ENCODE results near the gene IFNG.

DNA sequence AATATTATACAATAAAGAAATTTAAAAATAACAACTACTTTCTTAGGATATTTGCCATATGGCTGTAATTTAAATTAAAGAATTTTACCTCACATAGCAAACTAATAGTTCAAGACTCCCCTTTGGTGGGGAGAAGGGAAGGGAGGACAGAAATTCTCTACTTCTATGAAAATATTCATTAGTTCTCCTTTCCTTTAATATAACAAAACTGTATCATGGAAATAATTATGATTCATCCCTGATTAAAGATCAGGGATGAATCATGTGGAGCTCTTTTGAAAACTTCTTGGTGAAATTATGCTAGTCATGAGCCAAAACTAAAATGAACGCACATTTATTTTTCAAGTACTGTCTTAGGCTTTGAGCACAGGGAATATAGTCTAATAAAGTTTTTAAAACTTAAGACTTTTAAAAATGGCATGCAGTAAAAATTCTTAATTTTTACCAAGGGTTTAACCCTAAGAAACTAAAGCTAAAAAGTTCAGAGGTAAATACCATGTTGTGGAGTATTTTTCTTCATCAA is 17.1 kb downstream of the TMBIM4 start:
- RRBS, result no CpG with 5 or more reads among the region's 1 CpG

DNA sequence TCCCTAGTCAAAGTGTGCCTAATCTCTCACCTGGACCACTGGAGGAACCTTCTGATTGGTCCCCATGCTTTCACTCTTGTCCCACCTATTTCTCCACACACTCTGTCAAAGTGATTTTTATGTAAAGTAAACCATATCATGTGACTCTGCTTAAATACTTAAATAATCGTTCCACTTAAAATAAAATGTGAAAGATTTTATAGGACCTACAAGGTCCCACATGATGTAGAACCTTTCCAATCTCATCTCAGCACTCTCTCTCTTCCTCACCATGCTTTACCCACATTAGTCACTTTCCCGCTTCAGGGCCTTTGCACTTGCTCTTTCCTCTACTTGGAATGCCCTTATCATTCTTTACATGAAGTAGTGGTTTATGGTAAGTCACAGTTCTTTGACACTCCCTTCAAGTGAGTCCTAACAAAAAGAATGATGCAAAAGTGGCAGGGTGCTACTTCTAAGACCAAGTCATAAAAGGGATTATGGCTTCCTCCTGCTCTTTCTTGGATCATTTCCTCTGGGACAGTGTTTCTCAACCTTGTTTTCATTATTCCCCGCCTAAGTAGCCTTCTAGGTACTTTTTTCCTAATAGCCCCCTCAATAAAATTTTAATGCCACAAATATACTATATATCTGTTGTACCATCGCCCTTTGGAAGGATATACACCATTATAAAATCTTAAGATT is 13.2 kb downstream of the TMBIM4 start:
- RRBS, result no CpG with 5 or more reads among the region's 4 CpGs

GRCh38 chr12:66235091-66235933 is 46.3 kb downstream of the IRAK3 start:
- RRBS, result 3% methylated on average over 4 of the region's 70 CpGs

DNA sequence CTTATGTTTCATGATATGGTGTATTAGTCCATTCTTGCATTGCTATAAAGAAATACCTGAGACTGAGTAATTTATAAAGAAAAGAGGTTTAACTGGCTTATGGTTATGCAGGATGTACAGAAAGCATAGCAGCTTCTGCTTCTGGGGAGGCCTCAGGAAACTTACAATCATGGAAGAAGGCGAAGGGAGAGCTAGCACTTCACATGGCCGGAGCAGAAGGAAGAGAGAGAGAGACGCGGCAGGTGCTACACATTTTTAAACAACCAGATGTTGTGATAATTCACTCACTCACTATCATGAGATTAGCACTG is 195.5 kb upstream of the GRIP1 start:
- RRBS, result no CpG with 5 or more reads among the region's 4 CpGs

DNA sequence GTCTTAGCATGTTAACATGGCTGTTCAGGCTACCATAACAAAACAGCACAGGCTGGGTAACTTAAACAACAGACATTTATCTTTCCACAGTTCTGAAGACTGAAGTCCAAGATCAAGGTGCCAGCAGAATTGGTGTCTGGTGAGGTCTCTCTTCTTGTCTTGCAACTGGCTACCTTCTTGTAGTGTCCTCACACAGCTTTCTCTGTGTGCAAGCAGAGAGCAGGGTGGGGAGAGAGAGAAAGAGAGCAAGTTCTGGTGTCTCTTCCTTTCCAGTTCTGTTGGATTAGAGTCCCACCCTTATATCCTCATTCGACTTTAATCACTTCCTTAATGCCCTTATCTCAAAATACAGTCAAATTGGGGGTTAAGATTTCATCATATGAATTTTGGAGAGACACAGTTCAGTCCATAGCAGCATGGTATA is 40.8 kb downstream of the DYRK2 start:
- RRBS, result no CpG with 5 or more reads among the region's 1 CpG

- RRBS, result no CpG with 5 or more reads among the region's 6 CpGs
These were observed 45.4 kb downstream of the DYRK2 start for GRCh38 chr12:67693785-67694513.

DNA sequence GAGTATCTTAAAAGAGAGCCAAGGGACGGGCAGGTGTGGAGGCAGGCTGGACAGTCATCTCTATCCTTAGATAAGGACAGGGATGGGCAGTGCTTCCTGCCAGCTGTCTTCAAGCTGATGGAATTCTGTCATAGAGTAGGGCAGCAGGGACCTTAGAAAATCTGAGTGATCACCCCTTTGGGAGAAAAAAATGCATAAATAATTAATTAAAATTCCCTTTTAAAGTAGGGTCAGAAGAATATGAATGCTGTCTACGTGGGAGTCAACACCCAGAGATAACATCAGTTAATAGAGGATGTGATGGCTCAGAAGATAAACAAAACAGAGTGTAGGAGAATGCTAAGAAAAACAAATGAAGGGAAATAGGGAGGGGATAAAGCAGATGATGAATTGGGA is 57.3 kb downstream of the DYRK2 start:
- RRBS, result no CpG with 5 or more reads among the region's 2 CpGs

DNA sequence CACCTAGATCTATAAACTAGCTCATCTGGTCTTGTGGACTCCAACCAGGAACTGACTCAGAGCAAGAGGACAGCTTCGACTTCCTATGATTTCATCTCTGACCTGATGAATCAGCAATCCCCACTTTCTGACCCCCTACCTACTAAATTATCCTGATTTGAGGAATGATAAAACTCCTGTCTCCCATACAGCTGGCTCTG is 117.8 kb downstream of the DYRK2 start:
- RRBS, result no CpG with 5 or more reads among the region's 1 CpG

- RRBS, result no CpG with 5 or more reads among the region's 8 CpGs
These were observed 179.4 kb downstream of the DYRK2 start for GRCh38 chr12:67827832-67828551.

GRCh38 chr12:67966336-67966625 is 193.3 kb downstream of the IFNG start:
- RRBS, result no CpG with 5 or more reads among the region's 2 CpGs

GRCh38 chr12:68012628-68013070 is 146.9 kb downstream of the IFNG start:
- RRBS, result no CpG with 5 or more reads among the region's 2 CpGs

GRCh38 chr12:68159338-68159966 is at the start of gene IFNG:
Gene IFNG (minus strand): TSS chr12:68159740.
- RRBS, result no CpG with 5 or more reads among the region's 6 CpGs

DNA sequence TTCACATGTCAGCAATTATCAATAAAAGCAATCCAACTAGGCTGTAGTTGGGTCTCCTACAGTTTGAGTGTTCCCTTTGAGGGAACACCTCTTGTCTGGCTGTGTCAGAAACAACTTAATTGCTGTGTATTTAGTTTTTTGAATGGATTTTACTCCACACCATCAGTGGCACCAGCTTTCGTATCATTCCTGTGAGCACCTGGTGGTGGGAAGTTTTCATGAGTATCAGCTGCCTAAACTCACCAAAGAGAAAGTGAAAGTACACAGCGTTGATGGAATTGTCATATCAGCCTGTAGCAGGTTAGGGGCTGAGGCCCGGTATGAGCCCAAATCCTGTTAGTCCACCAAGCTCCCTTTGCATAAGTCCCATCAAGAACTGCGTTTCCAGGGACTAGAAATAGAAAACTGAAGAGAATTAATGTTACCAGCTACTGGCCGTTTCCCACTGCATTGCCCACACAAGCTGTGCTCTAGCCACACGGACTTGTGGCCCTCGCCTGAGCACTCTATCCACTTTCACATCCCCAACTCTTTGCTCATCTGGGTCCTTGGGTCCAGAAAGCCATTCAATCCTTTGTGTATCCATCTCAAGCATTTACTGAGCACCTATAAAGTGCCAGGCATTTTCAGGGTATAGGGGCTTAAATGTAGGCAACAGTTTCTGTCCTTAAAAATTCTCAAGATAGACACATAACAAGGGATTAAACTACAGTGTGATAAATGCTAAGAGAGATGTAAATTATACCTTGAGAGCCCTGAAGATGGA is 11.1 kb upstream of the IL26 start:
- RRBS, result no CpG with 5 or more reads among the region's 7 CpGs

DNA sequence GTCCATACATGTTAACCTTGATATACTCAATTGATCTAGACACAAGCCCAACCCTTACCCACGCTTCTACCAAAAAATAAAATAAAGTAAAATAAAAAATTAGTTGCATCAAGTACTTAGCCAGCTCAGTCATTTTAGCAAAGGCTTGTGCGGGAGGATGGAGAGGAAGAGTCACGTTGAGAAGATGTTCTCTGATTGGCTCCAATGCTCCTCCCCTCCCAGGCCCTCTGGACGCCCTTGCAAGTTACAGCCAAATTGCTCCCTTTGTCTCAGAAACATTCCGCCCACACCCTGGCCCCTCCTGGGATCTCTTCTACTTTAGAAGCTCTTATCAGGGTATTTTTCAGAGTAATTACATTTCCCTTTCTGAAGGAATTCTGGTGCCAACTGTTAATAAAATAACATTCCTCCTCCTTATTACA is 72.0 kb upstream of the RAP1B start:
- RRBS, result no CpG with 5 or more reads among the region's 5 CpGs

GRCh38 chr12:68611078-68611519 is 400 bp downstream of the RAP1B start:
- RRBS, result 4% methylated on average over 26 of the region's 65 CpGs

GRCh38 chr12:68611520-68612248 is 985 bp downstream of the RAP1B start:
- RRBS, result no CpG with 5 or more reads among the region's 23 CpGs

DNA sequence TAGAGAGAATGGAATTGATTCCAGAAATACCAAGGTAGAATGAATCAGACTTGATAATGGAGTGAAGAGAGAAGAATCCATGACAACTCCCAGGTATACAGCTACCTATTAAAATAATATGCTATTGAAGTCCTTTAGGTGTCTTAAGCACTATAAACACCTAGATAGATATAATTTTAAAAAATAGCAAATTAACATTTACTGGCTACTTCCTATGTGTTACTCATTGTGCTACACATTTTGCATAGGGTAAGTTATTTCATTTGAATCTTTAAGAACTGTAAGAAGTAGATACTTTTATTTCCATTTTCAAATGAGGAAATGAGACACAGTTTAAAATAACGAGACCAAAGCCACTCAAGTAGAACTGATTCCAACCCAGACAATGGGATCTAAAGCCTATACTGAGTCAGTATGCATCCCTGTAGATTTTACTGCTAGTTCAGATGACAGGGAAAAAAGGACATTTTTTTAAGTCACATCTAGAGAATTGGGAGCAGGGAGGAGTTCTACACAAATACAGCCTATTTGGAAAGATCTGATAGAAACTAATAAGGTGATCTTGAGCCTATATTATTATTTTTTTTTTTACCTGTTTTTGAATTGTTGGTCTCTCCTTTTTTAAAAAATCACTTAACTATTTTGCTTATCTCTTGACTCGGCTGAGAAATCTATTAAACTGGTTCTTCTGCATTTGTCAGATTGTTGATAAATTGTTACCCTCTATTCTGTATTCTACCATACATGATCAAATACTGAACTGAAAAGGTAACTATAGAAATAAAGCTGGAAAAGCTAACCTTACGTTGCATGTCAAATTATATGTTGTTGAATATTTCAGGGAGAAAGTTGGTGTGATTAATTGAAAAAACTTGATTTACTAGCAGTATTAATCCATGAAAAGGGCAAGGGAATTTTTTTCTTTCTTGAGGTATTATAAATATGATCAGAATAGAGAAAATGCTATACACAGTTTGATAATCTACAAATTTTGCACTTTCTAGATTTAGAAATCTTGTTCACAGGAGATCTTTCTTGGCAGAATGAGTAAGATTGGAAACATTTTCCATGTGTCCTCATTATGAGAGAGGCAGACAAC is 23.7 kb downstream of the RAP1B start:
- RRBS, result no CpG with 5 or more reads among the region's 3 CpGs

DNA sequence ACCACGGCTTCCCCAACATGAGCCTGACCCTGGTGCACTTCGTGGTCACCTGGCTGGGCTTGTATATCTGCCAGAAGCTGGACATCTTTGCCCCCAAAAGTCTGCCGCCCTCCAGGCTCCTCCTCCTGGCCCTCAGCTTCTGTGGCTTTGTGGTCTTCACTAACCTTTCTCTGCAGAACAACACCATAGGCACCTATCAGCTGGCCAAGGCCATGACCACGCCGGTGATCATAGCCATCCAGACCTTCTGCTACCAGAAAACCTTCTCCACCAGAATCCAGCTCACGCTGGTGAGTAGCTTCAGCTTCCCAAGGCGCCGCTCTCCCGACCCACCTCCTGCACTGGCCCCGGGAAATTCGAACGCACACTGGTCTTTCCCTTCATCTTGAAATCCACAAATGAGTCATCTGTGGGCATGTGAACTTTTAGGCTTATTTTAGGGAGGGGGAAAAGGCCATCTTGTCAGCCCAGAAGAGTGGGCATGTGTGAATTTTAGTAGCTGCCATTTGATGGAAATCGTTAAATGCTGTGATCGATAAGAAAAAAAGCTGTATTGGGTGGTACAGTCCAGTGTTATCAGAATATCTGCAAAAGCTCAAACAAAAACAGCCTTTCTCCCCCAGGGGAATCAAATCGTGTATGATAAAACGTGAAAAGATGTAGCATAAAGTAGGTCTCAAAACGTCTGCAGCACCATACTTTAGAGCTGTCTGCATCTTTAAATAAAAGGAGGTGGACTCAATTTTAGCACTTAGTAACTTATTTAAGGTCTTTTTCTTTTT is 705 bp downstream of the SLC35E3 start:
- RRBS, result 0% methylated on average over 1 of the region's 17 CpGs

DNA sequence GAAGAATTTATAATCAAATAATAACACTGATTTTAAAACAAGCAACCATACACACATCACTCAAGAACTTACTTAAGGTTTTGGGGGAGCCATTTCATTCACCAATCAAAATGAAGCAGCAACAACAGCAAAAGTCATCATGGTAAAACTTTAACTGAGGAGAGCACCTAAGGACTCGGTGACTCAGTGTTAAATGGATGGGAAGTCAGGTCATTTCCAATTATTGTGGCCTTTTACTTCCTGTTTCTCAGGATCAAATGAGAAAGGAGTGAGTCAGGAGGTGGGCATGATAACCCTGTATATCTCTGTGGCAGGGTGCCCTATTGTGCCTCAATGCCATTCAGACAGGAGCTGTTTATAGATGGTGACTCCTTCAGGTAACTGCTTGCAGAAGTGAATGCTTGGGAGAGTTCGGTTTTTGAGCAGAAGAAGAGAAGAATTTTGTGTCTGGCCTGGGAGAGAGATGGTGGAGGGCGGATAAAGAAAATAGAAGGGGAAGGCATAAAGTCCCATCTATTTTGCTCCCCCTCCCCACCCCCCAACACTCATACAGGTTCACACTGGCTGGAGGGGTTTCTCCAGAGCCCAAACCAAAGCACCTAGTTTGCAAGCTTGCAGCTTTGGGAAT is 135.5 kb upstream of the CPM start:
- RRBS, result no CpG with 5 or more reads among the region's 3 CpGs

All from aortic smooth muscle cell (primary cell).